Natural killer cell (primary cell): ENCODE measurements around a stretch of chr1.

DNA sequence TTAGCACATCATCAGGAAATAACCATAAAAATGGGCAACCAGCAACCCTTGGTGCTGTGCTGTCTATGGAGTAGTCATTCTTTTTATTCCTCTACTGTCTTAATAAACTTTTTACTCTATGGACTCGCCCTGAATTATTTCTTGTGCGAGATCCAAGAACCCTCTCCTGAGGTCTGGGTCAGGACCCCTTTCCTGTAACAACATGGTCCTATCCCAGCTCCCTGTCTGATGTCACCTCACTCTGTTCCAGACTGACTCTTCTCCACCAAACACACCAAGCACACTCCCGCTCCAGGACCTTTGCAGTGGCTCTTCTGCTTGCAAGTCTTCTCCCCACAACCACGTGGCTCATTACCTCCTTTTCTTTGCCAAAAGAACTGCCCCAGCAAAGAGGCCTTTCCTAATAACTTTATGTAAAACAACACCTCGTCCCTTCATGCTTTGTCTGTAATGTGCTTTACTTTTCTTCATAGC is 1.8 kb upstream of the DRAXIN start:
- PRO-cap: no peak

DNA sequence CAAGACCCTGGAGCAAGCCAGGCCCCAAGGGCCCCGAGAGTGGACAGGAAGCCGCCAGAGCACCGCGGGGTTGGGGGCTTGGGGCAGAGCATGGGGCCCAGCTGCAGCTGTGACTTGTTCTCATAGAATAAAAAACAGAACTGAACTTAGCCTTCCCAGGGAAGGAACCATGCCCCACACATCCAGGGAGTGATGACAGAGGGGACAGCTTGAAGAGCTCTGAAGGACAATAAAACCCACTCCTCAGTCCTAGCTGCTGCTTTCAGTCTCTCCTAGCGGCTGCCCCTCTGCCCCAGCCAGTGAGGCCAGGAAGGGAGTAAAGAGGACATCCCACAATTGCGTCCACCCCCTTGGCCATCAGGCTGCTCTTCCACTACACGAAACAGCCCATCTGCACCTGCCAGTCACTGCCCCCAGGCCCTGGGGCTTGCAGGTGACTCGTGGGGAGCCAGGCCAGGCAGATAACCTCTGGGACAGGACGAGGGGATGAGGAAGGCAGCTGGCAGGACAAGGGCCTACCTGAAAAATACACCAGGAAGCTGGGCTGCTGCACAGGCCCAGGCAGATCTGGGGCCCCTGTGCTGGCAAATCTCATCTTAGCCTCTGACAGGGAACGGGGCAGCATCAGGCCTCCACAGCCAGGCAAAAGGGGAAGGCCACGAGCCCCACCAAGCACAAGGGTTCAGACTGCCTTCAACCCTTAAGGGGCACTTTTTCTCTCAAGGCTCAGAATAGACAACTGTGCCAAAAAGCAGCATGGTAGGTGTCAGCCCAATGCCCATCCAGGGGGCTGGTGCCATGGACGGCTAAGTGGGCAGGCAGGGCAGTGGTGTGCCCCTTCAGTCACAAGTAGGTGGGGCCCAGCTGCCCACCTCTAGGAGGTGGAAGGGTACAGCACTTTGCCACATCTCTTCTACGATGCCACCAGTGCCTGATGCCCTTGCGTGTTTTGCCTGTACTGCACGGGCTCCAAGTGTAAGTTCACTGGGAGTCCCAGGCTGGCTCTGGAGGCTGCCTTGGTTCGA is 16.1 kb downstream of the MTHFR start:
- PRO-cap: no peak

- PRO-cap: no peak
Measured at GRCh38 chr1:11794930-11796190, 10.4 kb downstream of the MTHFR start.

DNA sequence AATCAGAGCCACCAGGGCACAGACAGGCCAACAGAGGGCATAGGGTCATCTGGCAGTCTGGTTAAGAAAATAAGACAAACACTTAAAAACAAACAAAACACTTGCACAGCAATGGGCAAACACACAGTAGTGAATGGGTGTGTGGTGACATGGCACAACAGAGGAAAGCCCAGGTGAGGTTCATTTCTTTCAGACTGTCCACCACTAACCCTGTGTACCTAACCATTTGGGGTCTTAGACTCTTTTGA is 1.4 kb downstream of the MTHFR start:
- PRO-cap: no peak

DNA sequence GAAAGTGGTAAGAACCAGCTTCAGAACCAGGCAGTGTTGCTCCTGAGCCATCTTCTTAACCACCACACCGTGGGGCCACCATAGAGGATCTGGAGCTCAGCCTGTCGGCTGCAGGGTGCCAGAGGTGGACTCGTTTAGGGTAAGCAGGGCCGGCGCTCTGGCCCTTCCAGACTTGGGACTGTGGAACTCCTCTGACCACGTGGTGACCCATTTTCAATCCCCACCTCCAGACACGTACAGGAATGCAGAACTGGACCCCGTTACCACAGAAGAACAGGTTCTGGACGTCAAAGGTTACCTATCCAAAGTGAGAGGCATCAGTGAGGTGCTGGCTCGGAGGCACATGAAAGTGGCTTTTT is 12.1 kb downstream of the MFN2 start:
- PRO-cap: no peak

DNA sequence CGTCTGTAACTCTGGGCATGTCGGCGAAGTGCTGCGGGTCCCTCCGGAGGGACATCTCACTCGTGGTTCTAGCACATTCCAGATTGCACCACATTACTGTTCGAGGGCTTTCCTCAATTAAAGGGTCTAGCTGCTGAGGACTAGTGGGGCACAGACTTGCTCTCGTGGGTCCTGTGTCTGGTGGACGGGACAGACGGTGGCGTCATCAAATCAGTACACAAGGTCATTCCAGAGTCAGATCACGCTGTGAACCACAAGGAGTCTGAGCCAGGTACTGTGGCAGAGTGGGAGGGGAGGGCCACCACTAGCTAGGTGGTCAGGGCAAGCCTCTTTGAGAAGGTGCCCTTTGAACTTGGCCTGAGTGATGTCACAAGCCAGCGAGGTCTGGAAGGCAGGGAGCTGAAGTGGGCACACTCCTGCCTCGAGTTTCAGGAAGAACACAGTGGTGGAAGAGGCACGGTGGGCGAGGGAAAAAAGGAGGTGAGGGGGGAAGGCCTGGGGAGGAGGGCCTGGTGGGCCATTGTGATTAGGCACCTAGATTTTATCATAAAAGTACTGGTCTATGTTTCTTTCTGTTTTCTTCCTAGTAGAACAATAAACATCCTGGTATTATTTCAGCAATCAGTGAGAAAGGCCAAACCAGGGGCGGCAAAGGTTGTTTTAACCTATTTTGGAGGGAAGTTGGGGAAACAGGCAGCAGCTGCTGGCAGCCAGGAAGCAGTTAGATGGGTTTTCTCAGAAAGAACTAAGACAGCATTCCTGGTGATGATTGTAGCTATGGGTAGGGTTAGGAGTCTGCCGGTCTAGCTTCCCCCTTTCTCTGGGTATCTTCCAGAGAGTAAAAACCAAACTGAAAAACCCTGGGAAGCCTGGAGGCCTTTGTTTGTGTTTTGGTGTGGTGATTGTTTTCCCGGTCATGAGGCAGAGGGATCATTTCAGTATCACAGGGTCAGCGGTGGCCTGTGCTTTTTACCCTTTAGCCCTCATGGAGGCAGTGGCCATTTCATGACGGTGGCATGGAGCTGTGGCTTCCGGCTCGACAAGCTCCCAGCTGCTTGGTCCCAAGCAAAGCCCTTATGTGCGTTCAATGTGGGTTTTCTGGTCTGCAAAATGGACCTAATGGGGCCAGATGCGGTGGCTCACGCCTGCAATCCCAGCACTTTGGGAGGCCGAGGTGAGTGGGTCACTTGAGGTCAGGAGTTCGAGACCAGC is 19.8 kb upstream of the TNFRSF1B start:
- PRO-cap: no peak

- PRO-cap: no peak
Measured at GRCh38 chr1:12168167-12169311, 1.7 kb downstream of the TNFRSF1B start.

- PRO-cap: no peak
Measured at GRCh38 chr1:12508620-12509273, 109.3 kb downstream of the DHRS3 start.

DNA sequence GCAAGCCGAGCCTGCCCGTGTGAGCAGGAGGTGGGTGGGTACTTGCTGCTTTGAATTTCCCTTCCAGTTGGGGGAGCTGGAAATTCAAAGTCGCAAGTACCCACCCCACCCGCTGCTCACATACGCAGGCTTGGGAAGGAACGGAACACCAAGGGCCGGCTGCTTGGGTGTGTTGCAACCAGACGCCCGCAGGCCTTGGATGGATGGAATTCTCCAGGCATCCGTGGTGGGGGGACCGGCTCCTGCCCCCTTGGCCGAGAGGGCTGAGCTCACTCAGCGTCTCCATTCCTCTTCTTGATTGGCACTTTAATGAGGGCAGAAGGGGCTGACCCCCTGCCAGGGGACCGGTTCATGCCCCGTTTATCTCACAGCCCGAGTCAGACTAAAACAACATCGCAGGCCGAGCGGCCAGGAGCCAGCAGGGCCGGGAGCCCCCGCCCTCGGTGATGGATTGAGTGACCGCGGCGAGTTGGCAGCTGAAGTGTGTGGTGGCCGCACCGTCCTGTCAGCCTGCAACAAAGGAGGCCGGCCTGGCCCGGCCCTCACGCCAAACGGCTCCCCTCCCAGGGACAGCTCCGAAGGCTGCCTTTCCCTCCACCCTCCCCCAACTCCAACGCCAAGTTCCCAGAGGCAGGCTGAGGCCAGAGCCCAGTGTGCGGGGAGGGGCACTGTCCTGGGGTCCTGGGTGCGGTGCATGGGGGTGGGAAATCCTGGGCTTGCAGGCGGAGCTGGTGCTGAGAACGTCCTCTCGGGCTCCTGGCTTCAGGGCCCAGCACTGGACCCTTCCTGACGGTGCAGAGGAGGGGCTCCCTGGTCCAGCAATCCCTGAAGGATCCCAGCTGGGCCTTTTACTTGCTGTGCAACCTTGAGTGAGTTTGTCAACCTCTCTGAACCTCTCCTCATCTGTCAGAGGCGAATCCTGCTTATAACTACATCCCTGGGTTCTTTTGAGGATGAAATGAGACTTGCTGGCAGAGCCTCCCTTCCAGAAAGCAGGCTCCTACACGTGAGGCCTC is 77.7 kb downstream of the DHRS3 start:
- PRO-cap: no peak

DNA sequence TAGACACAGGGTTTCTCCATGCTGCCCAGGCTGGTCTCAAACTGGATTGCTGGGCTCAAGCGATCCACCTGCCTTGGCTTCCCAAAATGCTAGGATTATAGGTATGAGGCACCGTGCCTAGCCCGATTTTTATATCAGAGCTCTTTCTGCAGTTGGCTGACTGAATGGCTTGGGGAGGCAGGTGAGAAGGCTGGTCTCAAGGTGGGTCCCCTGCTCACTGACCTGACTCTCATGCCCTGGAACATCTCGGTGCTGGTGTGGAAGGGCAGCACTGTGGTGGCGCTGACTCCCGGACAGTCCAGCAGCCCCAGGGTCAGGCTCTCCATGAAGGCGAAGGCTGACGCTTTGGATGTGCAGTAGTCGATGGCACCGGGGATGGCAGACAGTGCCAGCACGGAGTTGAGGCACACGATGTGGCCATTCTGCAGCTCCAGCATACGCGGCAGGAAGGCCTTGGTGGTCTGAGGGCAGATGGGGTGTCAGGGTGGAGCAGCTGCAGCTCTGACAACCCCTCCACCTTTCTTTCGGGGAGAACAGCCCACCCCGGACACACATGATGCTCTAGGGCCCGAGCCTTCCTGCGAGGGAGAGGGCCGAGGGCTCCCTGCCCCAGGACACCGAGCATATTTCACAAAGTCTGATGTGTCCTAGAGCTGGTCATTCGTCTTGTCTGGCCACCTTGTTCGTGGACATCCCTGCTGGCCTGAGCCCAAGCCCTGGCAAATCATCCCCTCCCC is 39.3 kb downstream of the DHRS3 start:
- PRO-cap: no peak

DNA sequence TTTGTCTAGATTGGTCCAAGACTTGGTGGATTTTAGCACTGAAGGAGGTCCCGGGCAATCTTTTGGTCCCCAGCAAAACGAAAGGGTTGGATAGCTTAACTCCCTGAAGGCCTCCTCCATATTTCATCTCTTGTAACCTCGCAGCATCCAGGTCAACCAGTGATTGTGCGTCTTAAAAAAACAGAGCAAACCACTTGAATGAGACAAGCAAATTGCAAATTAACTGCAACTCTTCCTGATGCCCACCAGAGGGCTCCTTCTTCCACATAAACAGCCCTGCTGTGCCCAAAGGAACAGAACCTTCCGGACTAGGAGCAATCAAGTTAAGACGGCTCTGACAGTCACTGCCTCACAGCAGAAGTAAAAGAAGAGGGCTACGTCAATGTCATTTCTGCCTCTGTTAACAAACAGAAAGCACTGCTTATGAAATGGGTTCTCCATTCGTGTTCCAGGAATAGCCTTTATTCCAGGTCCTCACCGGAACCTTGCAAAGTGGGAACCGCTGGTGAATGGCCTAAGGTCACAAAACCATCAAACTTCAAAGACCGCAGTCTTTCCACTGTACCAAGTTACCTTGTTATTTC is 34.3 kb upstream of the PRDM2 start:
- PRO-cap: no peak

DNA sequence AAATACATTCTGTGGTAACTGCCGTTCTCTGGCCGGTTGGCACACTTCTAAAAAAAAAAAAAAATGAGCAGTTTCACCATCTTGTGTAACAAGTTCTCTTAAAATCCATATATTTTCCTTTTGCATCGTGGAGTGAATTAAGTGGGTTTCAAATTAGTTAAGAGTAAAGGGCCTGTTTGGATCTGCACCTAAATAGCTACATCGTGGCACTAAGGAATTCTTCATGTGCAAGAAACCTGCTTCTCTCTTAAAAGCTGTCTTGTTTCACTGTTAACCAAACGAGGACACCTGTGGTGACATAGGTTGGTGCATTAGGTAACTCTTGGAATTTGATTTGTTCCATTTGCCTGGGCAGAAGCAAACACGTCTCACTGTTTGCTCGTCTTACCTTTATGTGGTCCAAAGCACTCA is 60.8 kb downstream of the PRDM2 start:
- PRO-cap: no peak

GRCh38 chr1:14023173-14023920 is 323.4 kb downstream of the PRDM2 start:
- PRO-cap: no peak

- PRO-cap: no peak
Measured at GRCh38 chr1:14108721-14109103, 408.7 kb downstream of the PRDM2 start.

DNA sequence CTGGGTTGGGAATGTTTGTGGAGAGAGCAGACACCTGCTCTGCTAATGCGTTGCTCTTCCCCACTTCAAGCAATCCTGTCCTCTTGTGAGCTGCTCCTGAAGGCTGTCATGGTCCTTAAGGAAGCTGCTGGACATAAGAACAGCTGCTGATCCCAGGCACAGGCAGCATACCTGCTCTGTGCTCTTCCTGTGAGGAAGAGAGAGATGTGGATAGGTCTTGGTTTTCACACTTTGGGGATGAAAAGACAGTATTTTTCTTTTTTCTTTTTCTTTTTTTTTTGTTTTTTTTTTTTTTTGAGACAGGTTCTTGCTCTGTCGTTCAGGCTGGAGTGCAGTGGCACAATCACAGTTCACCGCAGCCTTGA is 116.0 kb downstream of the KAZN start:
- PRO-cap: no peak

DNA sequence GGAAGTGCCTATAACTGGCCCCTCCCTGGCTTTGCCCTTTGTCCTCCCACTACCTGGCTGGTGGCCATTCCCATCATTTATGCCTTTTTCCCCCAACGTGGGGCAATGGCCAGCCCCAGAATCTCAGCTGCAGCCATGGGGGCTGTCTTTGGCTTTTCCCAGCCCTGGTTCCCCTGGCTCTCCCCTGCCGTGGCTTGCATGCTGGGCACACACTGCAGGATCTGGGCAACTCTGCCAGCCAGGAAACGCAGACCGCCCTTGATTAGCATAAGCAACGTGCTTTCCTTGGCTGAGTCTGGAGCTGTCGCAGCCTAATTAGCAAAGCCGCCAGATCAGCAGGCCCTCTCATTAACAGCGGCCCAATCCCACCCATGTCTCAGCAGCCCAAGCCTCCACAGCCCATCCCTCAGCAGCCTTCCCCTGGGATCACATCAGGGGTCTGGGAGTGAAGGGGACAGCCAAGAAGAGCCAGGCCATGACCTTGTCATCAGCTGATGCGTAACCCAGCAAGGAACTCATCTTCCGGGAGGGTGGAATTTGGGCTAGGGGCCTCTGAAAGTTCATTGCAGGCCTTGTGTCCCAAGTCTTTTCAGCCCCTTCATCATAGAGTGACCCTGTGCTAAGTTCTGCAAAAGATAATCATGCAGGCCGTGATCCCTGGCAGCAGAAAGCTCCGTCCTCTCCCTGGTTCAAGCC is 258.3 kb upstream of the TMEM51 start:
- PRO-cap: no peak

- PRO-cap: no peak
Measured at GRCh38 chr1:15007394-15008348, 145.9 kb upstream of the TMEM51 start.

DNA sequence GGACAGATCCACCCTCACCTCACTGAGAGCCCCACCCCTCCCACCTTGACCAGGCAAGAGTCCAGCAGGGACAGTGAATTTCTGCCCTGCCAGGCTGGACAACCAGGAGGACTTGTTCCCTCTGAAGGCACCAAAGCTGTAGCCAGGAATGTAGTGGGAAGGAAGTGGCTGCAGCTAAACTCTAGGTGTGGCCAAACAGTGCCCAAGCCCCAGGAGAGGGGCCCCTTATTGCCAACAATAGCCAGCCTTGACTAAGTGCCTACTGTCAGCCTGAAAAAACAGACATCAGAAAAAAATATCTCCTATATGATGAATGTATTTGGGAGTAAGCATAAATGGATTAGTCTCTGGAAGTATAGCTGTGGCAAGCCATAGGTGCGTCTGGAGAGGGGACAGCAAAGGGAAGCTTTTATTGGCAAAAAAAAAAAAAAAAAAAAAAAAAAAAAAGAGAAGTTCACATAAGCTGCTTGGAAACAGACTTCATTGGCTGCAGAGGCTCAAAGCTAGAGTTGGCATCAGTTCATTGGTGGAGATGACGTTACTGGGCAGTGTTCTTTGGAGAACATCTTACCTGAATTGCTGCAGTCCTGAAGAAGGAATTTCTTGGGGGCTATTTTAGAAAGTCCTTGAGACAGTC is 64.1 kb upstream of the TMEM51 start:
- PRO-cap: no peak

DNA sequence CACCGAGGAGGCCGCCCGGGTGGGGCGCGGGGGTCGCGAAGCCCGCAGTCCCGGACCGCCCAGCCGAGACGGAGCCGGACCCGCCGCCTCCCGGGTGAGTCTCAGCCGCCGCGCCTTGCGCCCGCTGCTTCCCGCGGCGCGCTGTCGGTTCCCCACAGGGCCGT is 196 bp downstream of the TMEM51 start:
- PRO-cap: no peak

DNA sequence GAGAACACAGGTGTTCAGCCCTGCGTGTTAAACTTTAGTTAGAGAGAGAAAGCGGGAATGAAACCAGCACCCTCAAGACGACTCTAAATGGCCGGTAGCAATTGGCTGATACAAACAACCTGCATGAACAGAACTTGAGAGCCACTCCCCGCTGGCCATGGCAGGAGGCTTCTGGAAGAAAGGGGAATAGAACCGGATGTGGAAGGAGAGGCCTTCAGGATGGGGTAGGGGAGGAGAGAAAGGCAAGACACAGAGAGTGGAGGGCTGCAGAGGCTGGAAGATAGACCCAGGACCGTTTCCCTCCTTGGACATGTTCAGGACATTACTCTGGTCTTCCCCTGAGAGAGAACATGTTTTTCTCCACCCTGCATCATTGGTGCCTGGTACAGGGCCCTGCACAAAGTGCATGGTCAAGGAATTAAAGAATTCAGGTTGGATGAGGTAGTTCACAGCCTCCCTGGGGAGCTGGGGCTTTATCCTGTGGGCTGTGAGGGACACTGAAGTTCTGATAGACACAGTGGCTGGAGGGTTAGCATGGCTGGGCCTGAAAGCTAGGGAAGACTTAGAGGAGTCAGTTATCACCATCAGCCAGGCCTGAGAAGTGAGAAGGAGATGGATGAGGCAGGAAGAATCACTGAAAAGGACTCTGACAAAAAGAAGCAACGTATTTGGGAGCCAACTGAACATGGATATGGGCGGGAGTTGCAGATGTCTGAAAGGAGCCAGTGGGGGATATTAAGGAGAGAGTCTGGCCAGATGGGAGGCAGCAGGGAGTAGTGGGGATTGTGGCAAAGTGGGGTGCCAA is 22.9 kb downstream of the TMEM51 start:
- PRO-cap: no peak